H4 (cell line): ENCODE measurements around the gene RHBDD1.

GRCh38 chr2:226411643-226412301 is 387.8 kb downstream of the IRS1 start:
- RAMPAGE, long total RNA, result no peak

DNA sequence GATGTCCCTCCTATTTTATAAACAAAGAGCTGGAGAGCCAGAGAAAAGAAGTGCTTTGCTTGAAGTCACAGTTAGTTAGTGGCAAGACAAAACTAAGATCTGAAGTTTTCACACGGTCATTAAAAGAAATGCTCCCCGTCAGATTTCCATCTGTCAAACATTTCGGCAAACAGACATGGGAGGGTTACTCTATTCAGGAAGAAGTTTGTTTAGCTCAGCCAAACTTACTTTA is 74.1 kb downstream of the IRS1 start:
- RAMPAGE, long total RNA, result no peak

DNA sequence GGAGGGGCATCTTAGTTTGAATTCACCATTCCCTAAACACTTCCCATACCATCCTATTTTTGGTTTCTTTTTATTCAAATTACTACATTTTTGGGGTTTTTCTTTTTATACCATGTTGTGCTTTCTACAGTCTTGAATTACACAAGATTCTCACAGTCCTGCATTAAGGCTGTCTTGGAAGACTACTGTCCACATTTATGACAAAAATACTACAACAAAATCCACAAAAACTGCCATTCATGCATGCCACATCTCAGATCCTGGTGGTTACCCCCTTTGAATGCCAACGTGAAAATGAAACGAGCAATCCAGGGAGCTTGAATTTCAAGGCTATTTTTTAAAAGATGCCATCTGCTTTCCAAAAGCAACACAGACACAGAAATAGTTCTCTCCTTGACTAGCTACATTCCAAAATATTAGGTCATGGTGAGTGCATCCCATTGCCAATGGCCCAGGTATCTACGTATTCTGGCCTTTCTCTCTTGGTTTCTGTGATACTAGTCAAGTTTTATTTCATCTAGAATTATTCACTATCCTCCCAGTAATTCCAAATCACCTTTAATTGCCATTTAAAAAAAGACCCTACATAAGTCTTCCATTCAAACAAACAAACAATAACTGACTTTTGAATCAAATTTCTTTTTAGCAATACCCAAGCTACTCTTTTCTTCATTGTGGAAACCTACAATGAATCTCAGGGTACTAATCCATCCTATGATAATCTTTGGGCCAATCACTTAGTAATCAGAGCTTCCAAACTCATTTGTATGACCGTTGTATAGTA is 36.2 kb downstream of the IRS1 start:
- RAMPAGE, long total RNA, result no peak

DNA sequence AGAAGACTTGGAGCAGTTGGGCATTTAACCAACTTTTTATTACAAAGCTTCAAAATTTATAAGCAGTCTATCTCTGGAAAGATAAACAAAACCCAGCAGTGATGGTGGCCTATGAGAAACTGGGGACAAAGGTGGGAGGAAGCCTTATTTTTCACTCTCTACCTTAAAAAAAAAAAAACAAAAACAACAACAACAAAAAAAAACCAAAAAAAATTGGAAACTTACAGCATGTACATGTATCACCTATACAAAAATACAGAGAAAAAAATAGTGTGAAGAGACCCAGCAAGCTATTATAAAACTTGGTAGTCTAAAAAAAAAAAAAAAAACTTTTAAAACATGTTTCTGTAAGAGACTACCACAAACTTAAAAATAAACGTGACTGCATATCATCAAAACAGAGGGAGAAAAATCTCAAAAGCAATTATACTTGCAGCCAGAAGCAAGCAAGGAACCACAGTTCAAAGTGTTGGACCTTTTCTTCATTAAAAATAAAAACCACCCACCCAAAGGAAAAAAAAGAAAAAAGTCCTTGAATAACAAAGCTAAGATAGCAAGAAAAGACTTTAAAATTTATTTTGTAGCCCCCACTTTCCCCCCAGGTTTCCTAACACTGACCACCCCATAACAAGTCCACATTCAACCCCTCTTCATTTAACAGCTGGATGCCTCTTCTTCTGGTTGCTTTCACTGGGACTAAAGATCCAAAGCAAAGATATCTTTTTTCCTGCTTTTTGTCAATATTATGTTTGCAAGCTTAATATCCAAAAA is 13.0 kb downstream of the IRS1 start:
- RAMPAGE, long total RNA, result no peak

DNA sequence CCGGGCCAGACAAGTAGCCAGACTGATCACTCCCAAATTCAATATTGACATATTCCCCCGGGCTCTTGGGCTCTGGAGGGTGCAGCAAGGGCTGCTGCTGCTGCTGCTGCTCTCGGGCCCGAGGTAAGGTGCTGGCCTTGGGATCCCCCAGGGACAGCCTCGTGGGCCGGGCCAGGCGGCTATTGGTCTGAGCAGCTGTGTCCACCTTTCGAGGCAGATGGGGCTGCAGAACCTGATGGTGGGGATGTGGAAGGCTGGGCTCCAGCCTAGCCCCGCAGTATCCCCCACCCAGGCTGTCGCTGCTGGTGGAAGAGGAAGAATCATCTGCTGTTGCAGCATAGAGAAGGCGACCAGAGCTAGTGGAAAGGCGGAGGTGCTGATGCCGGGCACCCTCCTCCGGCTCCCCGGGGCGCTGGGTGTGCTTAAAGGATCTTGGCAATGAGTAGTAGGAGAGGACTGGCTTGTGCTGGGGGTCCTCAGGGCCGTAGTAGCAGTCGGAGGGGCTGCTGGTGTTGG is 3.6 kb downstream of the IRS1 start:
- RAMPAGE, long total RNA, result no peak

- RAMPAGE, long total RNA, result start-site peak on the plus strand at chr2:226836054-226836117, 18 reads
Measured at GRCh38 chr2:226835245-226836236, at the start of gene RHBDD1. RHBDD1 (plus strand) TSS chr2:226836054.

GRCh38 chr2:226875531-226876458 is 39.9 kb downstream of the RHBDD1 start:
- RAMPAGE, long total RNA, result no peak

DNA sequence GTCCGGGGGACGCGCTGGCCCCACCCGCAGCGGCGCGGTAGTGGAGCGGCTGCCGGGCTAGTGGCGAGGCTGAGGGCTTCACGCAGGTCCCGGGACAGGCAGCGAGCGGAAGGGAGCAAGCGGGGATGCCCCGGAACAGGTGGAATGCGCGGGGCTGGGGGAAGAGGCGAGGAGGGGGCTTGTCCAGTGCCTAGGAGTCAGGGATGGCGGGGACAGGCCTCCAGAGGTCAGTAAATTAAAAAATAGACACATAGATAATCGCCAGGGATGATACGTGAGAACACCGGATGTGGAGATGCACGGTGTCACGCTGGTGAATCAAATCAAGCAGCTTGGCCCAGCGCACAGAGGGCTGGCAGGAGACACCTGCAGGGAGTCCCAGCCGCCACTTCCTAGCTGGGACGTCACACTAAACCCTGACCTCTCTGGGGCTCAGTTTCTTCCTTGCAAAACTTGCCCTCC is 474 bp downstream of the COL4A3 start:
- RAMPAGE, long total RNA, result no peak

DNA sequence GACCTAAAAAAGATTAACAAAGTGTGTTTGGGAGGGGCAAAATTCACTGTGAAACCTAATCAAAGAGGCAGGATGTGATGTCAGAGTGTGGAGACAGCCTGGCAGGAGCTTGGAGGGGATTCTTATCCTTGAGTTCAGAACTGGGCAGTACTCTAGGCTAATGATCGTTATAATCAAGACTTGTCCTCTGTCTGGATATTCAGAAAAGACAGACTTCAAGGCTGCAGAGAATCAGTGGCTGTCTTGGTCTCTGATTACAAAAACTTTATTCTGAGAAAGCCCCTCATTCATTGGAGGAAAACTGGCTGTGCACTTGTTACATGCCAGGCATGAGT is 18.6 kb upstream of the SCYGR1 start:
- RAMPAGE, long total RNA, result no peak

DNA sequence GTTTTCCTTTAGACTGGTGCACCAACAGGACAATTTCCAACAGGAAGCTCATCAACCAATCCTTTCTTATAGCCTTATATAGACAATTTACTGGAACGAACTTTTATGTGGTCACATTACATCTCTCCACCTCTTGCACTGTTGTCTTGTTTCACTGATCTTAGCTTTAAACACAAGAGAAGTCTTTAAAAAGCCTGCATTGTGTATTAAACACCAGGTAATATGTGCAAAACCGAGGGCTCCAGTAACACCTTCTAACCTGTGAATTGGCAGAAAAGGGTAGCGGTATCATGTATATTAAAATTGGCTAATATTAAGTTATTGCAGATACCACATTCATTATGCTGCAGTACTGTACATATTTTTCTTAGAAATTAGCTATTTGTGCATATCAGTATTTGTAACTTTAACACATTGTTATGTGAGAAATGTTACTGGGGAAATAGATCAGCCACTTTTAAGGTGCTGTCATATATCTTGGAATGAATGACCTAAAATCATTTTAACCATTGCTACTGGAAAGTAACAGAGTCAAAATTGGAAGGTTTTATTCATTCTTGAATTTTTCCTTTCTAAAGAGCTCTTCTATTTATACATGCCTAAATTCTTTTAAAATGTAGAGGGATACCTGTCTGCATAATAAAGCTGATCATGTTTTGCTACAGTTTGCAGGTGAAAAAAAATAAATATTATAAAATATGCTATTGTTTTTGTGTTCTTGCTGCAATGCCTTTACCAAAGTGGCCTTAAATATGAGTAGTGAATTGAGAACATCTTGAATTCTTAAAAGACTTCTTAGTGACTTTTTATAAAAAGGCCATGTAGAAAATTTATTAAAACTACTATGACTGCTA is 44.0 kb upstream of the SCYGR2 start:
- RAMPAGE, long total RNA, result no peak

DNA sequence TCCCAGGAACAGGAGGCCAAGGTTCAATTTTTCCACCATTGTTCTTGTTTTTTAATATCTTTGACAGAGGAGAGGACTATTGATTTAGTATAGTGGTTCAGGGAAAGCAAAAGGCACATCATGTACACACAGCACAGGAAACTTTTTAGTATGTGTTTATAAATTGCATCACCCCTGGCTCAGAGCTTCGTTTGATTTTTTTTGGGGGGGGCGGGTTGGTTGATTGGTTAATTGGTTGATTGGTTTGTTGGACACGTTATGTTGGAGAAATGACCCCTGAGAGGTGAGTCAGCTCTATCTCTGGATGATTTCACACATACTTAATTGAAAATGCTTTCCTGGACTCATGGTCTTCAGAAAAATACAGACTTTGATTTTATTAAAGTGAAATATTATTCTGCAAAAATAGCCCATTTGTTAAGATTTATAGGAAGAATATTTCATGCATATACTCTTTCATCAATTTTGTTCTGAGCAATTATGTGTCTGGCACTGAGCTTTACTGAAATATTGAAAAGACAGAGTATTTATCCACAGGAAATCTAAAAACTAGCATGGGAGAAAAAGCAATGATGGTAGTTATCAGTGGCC is 431.5 kb downstream of the PID1 start:
- RAMPAGE, long total RNA, result no peak

- RAMPAGE, long total RNA, result no peak
Measured at GRCh38 chr2:229802207-229802593, 87.8 kb upstream of the DNER start.

DNA sequence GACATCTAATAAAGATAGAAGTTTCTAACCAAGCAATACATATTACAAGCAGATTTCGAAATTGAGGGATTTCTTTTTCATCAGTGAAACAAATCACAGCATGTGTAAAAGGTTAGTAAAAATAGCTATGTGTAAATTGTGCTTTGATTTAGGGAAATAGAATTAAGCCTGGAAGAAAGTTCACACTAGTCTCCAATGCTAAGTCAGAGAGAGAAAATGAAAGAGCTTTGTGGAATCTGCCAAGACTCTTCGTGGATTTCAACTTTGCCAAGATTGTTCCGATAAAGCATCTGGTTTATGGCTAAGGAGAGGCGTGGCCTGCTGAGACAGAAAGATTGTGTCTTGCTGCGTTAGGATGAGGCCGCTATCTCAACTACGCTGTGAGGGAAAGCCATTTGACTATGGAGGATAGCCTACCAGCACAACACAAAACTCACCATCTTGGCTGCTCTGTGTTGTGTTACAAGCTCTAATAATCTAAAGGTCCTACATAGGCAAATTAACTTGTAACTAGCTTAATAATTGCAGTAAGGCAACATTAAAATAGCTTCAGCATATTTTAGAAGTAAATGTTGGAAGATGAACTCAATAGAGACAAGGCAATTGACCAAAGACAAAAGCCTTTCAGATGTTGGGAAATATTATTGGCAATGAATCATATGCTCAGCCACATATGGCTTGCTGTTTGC is 60.3 kb upstream of the SLC16A14 start:
- RAMPAGE, long total RNA, result no peak

GRCh38 chr2:230224525-230224874 is 1.0 kb upstream of the SP140 start:
- RAMPAGE, long total RNA, result no peak

DNA sequence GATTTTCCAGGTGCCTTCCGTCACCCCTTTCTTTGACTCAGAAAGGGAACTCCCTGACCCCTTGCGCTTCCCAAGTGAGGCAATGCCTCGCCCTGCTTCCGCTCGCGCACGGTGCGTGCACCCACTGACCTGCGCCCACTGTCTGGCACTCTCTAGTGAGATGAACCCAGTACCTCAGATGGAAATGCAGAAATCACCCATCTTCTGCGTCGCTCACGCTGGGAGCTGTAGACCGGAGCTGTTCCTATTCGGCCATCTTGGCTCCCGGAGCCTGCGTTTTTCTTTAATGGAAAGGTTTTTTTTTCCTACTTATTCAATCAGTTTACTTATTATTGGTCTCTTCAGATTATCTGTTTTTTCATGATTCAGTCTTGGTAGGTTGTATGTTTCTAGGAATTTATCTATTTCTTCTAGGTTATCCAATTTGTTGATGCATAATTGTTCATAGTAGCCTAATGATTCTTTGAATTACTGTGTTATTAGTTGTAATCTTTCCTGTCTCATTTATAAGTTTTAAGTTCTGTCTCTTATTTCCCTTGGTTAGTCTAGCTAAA is 15.3 kb downstream of the SP140L start:
- RAMPAGE, long total RNA, result no peak

- RAMPAGE, long total RNA, result no peak
Measured at GRCh38 chr2:230361502-230361860, 34.5 kb downstream of the SP140L start.

- RAMPAGE, long total RNA, result no peak
Measured at GRCh38 chr2:230371442-230371989, 44.5 kb upstream of the SP100 start.

GRCh38 chr2:230457414-230458045 is 41.5 kb downstream of the SP100 start:
- RAMPAGE, long total RNA, result no peak

GRCh38 chr2:230643447-230644475 is 68.9 kb upstream of the CAB39 start:
- RAMPAGE, long total RNA, result no peak

DNA sequence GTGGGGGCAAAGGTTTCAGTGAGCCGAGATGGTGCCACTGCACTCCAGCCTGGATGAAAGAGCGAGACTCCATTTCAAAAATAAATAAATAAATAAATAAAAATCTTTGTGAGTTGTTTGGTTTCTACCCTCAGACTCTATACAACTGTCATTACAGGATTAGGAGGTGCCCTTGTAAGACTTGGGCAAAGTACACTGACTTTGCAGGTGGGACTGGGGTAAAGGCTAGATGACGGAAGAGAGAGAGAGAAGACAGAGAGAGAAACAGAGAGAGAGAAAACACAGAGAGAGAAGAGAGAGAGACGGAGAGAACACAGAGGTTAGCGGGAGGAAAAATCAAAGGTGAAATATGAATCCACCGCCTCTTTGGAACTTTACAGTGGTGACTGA is 25.3 kb upstream of the CAB39 start:
- RAMPAGE, long total RNA, result no peak